Gastroesophageal sphincter (tissue), 4 donors: ENCODE measurements around the gene EIF3J.

DNA sequence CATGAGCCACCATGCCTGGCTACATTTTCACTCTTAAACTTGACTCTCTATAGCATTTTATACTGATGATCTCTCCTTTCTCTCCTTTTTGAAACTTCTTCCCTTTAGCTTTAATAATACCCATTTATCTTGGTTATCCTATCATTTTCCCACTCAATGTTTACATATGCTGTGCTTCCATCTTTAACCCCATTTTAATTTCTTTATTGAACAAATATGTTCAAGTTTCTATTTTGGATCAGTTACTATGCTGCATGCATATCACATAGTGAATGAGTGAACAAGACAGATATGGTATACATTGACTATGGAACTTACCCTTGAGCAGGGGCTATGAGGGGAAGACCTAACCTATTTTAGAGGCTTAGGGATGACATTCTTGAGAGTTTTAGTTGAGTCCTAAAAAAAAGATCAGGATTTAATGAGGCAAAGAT, 12.7 kb downstream of the GOLM2 start:
- PRO-cap: no peak
- RAMPAGE, long total RNA, 4 experiments: no peak in any of the 4 experiments

DNA sequence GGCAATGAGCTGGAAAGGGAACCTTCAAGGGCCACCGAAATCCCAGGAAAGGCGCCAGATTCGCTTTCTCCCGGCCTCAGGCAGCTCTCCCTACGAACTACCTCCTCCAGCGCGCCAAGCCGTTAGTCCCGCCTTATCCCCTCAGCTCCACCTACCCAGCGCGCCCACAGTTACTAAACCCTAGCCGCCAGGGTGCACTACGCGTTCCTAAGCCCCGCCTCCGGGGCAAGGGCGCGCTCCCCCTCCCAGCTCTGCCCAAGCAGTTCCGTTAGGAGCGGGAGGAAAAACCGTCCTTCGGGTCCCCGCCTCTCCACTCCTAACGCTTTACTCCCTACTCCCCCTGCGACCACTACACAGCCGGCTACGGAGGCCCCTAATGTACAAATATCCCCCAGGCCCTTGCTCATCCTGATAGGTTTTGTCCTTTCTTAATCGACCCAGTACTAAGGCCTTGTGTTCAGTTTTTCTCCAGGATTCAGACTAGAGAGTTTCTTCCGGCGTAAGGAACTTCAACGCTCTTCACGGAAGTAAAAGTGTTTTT, 405 bp upstream of the CTDSPL2 start:
- PRO-cap: bidirectional peak, plus-strand start at position 262 of the sequence, minus-strand start at position 99 of the sequence; bidirectional peak, plus-strand start outside the sequence, minus-strand start at position 482 of the sequence
- RAMPAGE, long total RNA, 4 experiments: no peak in any of the 4 experiments

DNA sequence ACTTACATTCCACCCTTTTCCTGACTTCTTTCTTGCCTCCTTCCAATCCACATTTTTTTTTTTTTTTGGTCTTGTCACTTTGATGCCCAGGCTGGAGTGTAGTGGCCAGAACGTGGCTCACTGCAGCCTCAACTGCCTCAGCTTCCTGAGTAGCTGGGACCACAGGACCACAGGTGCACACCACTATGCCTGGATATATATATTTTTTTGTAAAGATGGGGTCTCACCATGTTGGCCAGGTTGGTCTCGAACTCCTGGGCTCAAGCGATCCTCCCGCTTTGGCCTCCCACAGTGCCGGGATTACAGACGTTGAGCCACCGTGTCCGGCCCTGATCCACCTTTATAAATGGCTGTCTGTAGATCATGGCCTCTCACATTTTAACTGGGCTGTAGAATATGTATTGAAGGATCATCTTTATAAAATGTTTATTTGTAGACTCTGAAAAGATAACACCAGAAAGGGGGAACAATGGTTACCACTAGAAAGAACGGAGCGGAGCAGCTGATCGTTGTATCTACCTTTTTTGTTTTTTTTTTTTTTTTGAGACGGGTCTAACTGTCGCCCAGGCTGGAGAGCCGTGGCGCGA, 1.8 kb upstream of the EIF3J start:
- PRO-cap: no peak
- RAMPAGE, long total RNA, 4 experiments: no peak in any of the 4 experiments

- PRO-cap: bidirectional peak, plus-strand start at chr15:44537119, minus-strand start at chr15:44537039
- RAMPAGE, long total RNA, 4 experiments: start-site peak on the plus strand in 4 of 4 experiments, at chr15:44537115-44537197 at its widest, 37 to 1,417 reads per replicate
These were observed at the start of gene EIF3J for GRCh38 chr15:44536960-44537519. TSS of gene EIF3J (plus strand) at chr15:44537147.

DNA sequence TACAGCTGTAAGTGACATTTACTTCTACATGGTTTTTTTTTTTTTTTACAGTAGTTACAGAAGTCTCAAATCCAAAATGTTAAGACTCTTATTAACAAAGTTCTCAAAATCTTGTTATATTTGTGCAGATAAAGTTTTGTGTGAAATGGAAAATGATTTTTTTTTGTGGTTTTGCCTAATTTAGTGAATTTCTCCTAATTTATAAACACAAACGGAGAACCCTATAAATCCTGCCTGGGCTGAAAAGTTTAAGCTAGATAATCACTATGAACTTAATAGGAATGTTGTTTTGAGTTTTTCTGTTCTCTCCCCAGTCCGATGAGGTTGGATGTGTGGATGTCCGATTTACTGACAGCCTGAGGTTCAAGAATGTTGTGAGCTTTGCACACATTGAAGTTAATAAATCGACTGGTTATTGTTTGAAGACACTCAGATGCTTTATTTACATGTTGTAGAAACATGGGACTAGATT, 1.3 kb downstream of the EIF3J start:
- PRO-cap: no peak
- RAMPAGE, long total RNA, 4 experiments: no peak in any of the 4 experiments

- PRO-cap: no peak
- RAMPAGE, long total RNA, 4 experiments: no peak in any of the 4 experiments
These were observed 1.6 kb downstream of the SPG11 start for GRCh38 chr15:44661875-44662280.

DNA sequence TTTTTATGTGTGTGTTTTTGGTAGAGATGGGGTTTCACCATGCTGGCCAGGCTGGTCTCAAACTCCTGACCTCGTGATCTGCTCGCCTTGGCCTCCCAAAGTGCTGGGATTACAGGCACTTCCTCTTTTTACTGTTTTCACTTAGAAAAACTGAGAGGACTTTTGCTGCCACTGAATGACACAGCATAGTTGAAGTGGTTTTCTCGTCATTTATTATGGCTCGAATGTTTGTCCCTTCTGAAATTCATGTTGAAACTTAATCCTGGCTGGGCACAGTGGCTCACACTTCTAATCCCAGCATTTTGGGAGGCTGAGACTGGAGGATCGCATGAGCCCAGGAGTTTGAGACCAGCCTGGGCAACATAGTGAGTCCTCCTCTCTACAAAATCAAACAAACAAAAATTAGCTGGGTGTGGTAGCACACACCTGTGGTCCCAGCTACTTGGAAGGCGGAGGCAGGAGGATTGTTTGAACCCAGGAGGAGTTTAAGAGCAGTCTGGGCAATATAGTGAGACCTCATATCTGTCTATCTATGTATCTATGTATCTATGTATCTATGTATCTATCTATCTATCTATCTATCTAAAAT, 11.6 kb upstream of the TRIM69 start:
- PRO-cap: no peak
- RAMPAGE, long total RNA, 4 experiments: no peak in any of the 4 experiments

DNA sequence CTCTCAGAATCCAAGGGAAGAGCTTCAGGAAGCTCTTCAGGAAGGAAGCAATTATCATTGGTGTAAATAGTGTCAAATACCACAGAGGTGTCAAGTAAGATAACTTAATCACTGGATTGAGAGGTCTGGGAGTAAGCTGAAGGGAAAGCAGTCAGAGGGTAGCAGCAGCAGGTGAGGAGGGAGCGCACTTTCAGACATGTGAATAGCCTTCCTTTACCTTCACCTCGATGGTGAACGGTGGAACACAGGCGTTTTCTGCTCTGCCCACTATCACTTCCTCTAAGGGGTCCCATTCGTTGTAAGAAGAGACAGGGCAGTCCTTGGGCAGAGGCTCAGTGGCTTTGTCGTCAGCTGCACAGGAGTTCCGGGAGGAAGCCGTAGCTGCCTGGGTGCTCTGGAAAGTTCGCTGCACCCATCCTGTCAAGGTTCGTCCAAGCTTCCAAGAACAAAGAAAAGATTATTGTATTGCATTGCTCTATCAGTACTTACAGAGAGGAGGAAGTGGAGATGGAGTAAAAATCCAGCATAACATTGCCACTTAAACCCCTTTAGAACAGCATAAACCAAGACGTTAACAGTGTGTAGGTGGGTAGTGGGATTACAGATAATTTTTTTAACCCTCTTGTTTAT, 1.8 kb downstream of the GATM start:
- PRO-cap: no peak
- RAMPAGE, long total RNA, 4 experiments: no peak in any of the 4 experiments

GRCh38 chr15:45377014-45377960, 1.1 kb downstream of the GATM start:
- PRO-cap: no peak
- RAMPAGE, long total RNA, 4 experiments: no peak in any of the 4 experiments

DNA sequence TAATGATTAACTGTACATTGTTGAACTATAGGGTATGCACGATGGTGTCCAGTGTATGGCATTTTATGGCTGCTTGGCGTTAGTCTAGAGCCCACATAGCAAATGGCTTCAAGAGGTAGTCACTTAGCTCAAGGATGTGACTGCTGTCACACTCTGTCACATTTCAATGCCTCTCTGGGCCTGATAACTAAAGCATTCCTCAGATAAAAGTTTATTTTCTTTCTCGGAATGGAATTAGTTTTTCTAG, 9.2 kb downstream of the C15orf48 start:
- PRO-cap: no peak
- RAMPAGE, long total RNA, 4 experiments: no peak in any of the 4 experiments

DNA sequence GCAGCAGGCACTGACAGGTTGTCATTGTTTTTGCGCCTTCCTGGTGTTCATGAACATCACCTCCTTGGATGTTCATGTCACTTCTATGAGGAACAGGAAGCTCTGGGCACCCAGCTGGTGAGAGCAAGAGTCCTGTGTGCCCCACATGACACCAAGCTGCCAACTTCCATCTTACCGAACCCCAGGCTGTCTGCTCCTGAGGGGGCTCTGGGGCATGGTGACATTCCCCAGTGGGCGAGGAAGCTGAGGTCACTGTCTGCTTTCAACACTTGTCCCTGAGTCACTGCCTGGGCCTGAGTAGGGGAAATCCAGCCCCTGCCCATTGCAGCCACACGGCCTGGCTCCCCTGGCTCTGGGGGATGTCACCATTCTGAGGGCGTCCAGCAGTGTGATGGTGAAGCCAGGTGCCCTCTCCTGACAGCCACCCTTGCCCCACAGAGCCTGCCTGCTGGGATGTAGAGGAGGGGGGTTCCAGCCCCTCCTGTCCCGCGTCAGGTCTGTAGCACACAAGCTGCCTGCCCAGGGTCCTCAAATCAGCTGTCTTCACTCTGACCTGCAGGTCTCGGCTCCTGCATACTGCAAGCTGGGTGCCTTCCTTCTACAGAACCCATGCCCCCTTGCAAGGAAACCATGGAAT, 17.7 kb downstream of the C15orf48 start:
- PRO-cap: no peak
- RAMPAGE, long total RNA, 4 experiments: no peak in any of the 4 experiments

GRCh38 chr15:45583536-45583921, 3.6 kb upstream of the BLOC1S6 start:
- PRO-cap: no peak
- RAMPAGE, long total RNA, 4 experiments: no peak in any of the 4 experiments

DNA sequence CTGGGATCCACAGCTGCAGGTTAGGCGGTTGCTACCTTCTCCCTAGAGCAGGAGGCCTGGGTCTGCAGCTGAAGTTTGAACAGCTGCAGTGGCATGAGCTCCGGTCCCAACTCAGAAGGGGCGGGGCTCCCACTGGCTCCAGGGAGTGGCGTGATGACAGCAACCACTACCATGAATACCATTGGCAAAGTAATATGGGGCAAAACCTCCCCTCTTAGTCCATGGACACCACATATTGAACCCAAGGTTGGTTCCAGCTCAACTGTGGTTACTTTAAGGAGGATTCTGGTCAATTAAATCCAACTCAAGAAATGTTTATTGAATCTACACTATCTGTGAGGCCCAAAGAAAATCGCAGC, 195.0 kb downstream of the SQOR start:
- PRO-cap: no peak
- RAMPAGE, long total RNA, 4 experiments: no peak in any of the 4 experiments

GRCh38 chr15:48002558-48003232, 118.1 kb upstream of the SLC24A5 start:
- PRO-cap: no peak
- RAMPAGE, long total RNA, 4 experiments: no peak in any of the 4 experiments

DNA sequence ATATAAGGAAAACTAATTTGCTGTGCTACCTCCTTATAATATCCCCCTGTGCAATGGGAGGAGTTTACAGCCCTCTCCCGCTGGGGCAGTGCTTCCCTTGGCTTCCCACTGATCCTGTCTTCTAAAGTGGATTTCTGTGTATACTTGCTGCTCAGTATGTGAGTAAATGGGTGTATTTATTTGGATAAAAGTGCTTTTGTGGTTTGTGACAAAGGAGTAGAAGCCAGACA, 68.7 kb downstream of the DUT start:
- PRO-cap: no peak
- RAMPAGE, long total RNA, 4 experiments: no peak in any of the 4 experiments

- PRO-cap: no peak
- RAMPAGE, long total RNA, 4 experiments: no peak in any of the 4 experiments
These were observed 125.3 kb downstream of the DUT start for GRCh38 chr15:48456463-48456997.

DNA sequence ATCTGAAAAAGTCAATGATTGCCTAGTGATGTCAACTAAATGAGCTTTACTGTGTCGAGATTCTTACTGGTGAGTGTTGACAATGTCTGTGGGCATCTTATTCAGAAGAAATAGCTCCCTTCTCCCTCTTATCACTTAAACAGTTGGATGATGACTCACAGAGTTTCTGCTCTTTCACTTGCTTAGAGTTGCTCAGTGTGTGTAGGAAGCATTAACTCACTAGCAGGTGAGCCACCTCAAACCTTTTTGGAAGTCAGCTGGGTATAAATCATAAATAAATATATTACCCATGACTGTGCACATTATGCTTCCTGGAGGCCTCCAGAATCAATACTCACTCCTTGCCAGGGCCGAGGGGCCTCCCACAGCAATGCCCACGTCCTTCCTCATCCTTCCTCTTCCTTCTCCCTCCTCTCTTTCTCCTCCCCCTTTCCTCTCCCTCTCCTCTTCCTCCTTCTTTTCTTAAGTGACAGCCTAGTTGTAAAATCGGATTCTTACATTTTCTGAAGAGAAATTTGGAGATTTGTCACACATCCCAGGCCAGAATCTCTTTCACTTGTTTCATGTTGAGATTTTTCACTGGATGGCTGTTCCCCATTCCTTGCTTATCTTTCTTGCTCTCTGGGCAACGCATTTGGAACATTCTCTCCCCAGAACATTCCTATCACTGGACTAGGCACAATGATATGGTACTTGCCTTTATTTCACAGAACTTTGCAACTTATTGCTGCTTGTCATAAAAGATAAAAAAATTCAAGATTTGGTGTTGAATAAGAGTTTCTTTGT, 17.5 kb downstream of the SHC4 start:
- PRO-cap: no peak
- RAMPAGE, long total RNA, 4 experiments: no peak in any of the 4 experiments

DNA sequence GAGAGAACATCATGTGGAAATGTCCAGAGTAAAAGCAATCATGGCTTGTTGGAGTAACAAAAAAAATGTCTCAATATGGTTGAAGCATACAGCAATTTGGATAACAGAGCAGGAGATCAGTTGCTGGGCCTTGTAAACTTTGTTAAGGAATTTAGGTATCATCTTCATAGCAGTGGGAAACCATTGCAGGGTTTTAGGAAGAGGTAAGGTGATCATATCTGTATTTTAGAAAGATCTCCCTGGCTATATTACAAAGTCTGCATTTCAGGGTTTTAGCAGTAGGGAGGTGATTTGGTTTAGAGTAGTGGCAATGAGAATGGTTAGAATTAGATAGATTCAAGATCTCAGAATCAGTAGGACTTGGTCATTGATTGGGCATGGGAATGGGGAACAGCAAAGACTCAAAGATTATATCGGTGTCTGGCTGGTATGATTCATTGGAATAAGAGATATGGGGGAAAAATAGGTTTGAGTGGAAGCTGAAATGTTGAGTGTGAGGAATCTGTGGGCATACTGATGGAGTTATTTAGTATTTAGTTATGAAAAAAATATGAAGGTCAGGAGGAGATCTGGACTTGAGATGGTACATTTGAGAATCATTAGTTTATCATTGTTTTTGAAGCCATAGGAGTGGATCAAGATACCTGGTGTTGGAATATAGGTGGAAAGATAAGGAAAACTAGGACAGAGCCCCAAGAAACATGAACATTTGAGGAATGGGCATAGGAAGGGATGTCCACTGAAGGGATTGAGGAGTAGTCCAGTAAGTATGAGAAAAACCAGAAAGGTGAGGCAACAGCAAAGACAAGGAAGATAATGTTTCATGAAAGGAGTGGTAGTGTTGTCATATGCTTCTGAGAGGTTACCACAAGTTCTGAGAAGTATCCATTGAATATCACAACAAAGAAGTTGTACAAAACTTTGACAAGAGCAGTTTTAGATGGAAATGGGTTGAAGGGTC, 70.9 kb downstream of the GALK2 start:
- PRO-cap: no peak
- RAMPAGE, long total RNA, 4 experiments: no peak in any of the 4 experiments

- PRO-cap: bidirectional peak, plus-strand start at chr15:49468845, minus-strand start at chr15:49468679
- RAMPAGE, long total RNA, 4 experiments: no peak in any of the 4 experiments
These were observed 45.5 kb downstream of the FGF7 start for GRCh38 chr15:49468579-49468970.

GRCh38 chr15:50183163-50183999, 1.4 kb downstream of the SLC27A2 start:
- PRO-cap: no peak
- RAMPAGE, long total RNA, 4 experiments: no peak in any of the 4 experiments